Penis (tissue), 1 donor: ENCODE results near the gene CCDC39.

GRCh38 chr3:177057226-177058357, 139.7 kb downstream of the TBL1XR1 start:
- PRO-cap, result no peak

DNA sequence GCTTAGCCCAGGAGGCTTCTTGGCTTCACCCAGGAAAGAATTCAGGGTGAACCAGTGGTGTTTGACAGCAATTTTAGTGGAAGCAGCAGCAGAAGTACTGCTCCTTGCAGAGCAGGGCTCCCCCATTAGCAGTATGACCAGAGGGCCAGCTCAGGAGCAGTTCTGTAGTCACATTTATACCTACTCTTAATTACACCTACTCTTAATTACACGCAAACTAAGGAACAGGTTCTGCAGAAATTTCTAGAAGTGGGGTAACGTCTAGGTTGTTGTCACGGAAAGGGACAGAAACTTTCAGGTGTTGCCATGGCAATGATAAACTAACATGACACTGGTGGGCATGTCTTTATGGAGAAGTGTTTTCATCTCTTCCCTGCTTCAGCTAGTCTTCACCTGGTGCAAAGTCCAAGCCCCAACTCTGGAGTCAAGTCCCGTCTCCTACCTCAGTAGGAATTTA, 55.1 kb downstream of the TBL1XR1 start:
- PRO-cap, result no peak

DNA sequence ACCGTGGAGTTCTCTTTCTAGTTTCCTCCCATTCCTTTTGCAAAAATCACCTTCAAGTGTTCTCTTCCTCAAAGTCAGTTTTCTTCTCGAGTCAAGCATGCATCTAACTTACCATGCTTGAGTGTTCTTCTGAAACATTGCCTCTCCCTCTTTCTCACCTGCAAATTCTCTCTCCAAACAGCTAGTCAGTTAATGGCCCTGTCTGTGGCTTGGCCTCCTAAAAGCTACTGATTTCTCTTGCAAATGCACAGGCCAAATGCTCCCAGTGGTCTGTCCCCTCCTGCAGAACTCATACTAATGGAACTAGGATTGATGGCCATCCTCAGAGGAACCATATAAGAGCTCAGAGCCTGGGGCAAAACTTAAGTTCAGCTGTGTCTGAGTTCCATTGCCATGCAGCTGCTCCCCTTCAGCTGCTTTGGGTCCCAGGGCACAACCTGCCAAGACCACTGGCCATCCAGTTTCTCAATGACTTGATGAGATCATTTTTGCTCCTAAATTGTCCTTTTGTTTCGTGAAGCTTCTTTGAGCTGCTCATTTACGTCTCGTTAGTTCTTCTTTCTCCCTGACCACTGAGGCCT, 529.4 kb upstream of the TBL1XR1 start:
- PRO-cap, result no peak

DNA sequence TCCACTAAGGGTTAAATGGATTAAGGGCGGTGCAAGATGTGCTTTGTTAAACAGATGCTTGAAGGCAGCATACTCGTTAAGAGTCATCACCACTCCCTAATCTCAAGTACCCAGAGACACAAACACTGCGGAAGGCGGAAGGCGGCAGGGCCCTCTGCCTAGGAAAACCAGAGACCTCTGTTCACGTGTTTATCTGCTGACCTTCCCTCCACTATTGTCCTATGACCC, 38.5 kb downstream of the ZMAT3 start:
- PRO-cap, result no peak

DNA sequence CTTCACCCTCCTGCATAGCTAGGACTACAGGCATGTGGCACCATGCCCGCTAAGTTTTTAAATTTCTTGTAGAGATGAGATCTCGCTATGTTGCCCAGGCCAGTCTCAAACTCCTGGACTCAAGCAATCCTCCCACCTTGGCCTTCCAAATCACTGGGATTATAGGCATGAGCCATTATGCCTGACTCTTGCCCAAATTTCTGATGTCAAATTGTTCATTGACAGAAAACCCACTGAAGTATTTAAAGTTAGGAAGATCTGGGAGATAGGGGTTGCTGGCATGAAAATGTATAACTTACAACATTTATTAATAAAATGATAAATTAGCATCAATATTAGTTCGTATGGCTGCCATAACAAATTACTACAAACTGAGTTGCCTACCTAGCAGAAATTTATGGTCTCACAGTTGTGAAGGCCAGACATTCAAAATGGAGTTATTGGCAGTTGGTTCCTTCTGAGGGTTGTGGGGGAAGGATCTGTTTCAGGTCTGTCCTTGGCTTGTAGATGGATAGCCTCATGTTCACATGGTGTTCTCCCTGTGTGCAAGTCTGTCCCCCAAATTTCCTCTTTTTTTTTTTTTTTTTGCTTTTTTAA, 12.2 kb upstream of the MFN1 start:
- PRO-cap, result no peak

- PRO-cap, result no peak
These were observed 13.0 kb upstream of the GNB4 start for GRCh38 chr3:179464098-179464914.

DNA sequence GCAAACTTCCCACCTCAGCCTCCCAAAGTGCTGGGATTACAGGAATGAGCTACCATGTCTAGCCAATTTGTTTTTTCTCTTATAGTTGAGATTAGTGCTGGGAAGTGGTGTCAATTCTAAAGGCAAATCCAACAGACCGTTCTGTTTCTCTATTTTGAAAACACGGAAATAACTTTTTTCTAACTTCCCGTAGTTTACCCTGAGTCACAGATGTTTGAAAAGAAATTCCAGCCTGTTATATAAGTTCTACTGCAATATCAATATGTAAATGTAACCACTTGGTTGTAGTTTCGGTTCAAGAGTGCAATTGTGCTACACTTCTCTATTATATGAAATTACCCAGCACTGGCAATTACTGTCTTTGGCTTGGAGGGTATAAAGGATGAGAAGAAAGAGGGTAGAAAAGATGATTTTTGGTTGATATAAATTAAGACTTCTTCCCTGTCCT, 22.3 kb upstream of the GNB4 start:
- PRO-cap, result no peak

DNA sequence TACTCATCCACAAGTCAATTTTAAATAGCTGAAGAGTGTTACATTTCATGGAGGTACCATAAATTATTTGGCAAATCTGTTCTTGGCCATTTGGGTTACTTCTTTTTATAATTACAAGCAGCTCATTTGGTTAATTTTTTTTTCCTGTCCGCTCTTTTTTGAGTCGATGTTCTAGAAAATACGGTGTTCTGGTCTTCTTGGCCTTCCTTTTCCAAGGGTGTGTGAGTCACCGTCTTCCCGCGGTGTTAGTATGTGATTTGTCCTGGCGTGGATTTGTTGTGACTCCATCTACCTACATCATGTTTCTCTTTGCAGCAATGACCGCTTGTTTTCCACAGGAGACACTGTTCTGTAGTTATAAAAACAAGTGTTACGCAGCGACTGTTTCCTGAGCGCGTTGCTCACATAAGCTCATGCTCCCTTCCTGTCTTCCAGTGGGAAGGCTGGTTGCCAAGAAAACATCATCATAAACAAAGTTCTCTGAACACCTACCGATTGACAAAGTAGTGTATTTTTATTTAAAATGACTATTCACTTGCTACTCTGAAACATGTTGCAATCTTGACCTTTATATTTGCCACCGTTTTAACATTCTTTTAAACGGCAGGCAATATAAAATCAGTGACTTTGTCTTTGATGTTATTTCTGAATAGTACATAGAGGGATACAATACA, 18.9 kb downstream of the USP13 start:
- PRO-cap, result no peak

DNA sequence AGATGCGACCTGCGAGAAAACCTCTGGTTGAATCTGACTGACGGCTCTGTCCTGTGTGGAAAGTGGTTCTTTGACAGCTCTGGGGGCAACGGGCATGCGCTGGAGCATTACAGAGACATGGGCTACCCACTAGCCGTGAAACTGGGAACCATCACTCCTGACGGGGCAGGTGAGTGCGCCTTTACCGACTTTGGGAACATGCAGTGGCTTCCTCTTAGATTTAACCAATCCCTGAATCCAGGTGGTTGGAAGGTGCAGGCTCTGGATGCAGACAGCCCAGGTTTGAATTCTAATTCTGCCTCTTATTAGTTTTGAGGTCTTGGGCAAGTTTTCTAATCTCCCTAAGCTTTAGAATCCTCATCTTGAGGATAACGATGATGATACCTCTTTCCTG, 55.9 kb downstream of the USP13 start:
- PRO-cap, result no peak

- PRO-cap, result no peak
These were observed 78.8 kb downstream of the USP13 start for GRCh38 chr3:179731432-179732177.

DNA sequence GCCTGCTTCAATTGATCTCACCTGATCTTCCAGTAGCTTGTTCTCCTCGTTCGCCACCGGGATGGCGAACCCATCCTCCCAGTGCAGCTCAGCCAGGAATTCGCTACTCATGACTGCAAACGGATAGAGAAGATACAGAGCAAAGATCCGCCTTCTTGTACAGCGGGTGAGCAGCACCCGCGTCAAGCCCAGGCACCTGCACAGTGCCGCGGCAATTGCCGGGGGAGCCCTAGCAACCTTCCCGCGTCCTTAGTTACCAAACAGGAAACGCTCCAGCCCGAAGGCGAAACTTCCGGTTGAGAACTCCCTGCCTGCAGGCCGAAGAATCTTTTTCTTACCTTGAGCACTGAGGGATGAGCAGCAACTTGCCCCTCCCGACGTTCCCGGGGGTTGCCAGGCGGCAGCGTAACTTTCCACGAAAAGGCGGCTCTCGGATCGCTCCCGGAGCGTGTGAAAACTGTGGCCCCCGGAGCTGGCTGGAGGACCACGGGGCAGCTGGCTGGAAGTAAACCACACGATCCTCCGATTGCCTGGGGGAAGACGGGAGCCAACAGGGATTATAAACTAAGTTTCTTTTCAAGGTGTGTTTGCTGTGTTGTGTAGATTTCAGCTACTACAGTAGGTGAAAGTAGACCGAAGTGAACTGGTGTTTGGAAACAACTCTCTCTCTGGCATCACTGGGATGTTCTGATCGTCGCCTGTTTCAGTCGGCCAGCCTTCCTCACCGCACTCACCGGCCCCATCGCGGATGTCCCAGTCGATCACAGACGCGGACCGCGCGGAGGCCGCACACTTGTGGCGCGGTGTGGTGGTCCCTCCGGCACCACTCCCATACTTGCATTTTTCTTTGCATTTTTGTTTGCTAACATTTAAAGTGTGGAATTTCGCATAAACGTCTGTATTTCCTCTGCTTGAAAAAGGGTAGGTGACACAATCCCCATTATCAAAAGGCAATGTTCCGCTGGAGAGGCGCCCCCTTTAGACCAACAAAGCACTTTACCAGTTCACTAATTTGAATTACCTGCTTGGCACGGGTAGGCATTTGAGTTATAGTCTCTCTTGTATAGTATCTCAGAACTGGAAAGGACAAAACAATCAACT, at the start of gene CCDC39:
Gene CCDC39 (minus strand): TSS at position 220 of the 1,101 bp plus-strand sequence.
- PRO-cap, result no peak

DNA sequence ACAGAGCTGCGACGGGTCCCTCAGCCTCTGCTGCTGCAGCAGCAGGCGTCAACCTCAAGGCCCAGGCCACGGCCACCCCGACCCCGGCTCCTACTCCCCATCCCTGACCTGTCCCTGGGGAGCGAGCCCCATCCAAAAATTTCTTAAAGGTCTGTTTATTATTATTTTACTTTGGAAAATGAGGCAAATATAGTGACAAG, 82.4 kb upstream of the FXR1 start:
- PRO-cap, result no peak

DNA sequence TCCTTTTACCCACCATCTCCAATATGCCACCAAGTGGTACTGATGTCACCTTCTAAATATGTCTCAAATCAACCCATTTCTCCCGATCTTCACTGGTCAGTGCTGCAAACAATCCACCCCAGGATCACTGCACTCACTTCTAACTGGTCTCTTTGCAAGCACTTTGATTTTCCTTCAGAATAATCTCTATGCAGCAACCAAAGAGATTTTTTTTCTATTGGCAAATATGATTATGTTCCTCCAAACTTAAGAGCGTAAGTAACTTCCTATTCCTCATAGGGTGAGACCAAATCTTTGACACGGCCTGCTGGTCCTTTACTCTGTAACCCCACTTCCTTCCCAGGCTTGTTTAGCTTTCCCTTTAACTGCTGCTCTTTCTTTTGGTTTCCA, 121.4 kb upstream of the DNAJC19 start:
- PRO-cap, result no peak

DNA sequence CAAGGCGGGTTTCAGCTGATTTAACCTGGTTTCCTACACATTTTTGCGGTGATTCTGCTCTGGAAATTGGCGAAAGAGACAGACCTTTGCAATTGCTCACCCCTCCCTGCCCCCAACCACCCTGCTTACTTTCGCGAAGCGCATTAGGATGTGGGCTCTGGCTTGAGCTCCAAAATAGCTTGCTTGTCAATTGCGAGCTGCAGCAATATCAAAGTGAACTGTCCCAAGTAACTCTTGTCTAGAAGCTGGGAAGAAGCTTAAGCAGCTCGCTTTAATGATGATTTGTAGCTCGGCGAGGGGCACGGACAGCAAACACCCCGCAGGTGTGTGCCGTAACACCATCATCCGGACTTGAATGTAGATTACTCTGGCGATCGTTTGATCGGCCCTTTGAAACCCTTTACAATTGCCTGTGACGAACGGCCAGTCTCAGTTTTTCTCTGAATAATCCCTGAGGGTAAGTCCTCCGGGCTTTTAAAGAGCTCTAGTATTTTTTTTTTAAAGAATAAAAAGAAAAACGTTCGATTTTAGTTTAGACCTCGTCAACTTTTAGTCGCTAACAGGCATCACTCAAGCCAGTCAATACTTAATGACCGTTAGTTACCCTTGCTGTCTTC, 16.0 kb downstream of the SOX2 start:
- PRO-cap, result no peak

DNA sequence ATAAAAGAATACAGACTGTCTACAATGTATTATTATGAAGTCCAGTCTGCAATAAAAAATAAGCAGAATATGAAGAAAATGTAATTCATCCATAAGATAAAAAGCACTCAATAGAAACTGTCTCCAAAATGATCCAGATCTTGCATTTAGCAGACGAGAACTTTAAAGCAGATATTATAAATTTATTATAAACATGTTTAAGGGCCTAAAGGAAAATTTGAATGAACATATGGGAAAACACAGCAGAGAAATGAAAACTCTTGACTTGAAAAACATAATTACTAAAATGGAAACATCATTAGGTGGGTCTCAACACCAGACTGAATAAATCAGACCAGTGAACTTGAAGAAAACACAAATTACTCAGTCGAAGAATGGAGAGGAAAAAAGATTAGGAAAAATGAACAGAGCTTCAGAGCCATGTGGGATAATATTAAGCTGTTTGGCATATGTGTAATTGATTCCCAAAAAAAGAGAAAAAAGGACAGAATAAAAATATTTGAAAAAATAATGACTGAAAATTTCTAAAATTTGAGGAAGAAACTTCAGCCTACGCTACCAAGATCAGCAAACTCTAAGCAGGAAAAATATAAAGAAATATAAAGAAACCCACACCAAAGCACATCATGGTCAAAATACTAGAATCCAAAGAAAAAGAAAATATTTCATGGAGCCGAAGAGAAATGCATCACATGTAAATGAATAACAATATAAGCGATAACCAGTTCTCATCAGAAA, 56.2 kb downstream of the ATP11B start:
- PRO-cap, result no peak

DNA sequence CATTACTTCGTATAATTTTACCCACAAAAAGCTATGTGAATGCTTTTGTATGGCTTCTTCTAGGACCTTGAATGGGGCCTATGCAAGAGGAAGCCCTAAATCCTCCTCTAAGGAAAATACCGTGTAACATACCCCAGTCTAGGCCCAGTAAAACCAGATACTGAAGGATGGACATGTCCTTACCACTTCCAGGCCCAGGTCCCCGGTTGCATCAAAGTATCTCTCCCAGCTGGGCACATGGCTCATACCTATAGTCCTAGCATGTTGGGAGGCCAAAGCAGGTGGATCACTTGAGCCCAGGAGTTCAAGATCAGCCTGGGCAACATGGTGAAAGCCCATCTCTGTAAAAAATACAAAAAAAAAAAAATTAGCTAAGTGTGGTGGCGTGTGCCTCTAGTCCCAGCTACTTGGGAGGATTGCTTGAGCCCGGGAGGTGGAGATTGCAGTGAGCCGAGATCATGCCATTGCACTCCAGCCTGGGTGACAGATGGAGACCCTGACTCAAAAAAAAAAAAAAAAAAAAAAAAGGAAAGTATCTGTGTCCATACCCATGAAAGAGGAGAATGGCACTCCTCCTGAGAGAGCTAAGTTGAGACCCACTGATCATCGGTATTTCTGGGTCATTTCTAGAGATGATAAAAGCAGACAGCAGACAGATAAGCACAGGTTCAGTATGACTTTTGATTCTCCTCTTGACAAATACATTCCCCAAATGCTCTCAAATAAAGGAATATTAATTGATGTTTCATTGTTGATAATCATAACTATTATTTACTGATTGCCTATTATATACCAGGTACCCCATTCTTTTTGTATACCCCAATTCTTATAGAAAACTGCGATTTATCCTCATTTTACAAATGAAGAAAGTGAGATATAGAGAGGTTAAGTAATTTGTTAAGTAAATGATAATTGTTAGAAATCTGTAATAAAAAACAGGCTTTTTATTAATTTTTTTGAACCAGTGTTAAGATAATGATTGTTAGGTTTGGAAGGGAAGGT, 85.4 kb downstream of the DCUN1D1 start:
- PRO-cap, result no peak

- PRO-cap, result no peak
These were observed 58.4 kb upstream of the DCUN1D1 start for GRCh38 chr3:183038671-183039258.

GRCh38 chr3:183427761-183428448, 514 bp downstream of the MCF2L2 start:
- PRO-cap, result bidirectional peak, plus-strand start at chr3:183428235, minus-strand start at chr3:183428100

DNA sequence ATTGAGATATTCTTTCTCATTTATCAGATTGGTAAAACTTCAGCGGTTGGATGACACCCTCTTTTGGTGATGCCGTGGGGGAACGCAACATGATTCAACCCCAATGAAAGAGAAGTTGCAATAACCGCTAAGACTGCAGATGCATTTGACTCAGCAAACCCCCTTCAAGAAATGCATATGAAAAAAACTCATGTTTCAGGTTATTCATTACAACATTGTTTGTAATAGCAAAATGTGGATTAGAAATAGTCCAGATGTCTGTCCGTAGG, 3.5 kb downstream of the KLHL6 start:
- PRO-cap, result no peak

DNA sequence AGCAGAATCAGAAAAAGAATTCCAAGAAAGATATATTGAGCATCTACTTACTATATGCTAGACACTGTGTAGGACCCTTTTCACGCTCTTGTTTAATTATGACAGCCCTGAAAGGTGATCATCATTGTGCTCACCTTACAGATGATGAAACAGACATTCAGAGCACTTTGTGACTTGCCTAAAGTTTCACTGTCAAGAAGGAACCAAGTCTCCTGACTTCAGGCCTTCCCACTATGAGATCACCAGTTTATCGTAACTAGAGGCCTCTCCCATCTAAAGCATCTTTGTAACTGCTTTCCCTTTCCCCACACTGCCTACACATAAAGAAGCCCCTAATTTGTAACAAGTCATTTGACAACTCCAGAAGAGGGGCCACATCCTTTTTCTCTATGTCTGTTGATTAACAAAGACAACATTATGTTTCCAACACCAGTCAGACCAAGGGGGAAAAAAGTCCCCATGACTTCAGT, 1.2 kb downstream of the KLHL6 start:
- PRO-cap, result no peak